ENCODE data around the gene GPR82.

DNA sequence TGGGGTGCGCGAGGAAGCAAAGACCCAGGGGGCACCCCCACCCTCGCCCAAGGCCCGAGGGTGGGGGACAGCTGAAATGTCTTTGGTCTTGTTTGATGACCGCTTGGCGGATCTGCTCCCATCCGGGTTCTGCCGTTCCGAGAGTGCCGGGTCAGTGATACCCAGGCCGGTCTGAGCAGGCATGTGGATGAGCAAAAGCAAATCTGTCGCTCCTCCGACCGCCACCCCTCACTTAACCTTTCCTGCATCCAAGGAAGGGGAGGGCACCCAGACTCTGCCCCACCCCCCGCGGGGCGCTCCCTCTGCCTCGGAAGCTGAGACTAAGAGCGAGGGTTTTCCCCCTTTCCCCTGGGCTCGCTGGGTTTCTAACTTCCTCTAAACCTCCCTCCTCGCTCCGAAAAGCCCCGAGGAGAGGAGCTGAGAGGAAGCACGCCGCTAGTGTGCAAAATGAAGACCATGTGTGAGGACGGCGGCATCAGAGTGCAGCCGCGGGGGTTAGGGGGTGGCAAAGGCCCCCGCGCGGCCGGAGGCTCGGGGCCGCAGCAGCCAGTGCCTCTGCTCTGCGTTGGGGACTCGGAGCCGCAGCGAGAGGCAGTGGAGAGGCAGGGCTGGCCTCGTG is 55.6 kb upstream of the BCOR start:
- PRO-cap = bidirectional peak, plus-strand start at position 397 of the sequence, minus-strand start at position 234 of the sequence
- RAMPAGE, long total RNA, 5 experiments = no peak in any of the 5 experiments
- RRBS = no CpG with 5 or more reads among the region's 40 CpGs

DNA sequence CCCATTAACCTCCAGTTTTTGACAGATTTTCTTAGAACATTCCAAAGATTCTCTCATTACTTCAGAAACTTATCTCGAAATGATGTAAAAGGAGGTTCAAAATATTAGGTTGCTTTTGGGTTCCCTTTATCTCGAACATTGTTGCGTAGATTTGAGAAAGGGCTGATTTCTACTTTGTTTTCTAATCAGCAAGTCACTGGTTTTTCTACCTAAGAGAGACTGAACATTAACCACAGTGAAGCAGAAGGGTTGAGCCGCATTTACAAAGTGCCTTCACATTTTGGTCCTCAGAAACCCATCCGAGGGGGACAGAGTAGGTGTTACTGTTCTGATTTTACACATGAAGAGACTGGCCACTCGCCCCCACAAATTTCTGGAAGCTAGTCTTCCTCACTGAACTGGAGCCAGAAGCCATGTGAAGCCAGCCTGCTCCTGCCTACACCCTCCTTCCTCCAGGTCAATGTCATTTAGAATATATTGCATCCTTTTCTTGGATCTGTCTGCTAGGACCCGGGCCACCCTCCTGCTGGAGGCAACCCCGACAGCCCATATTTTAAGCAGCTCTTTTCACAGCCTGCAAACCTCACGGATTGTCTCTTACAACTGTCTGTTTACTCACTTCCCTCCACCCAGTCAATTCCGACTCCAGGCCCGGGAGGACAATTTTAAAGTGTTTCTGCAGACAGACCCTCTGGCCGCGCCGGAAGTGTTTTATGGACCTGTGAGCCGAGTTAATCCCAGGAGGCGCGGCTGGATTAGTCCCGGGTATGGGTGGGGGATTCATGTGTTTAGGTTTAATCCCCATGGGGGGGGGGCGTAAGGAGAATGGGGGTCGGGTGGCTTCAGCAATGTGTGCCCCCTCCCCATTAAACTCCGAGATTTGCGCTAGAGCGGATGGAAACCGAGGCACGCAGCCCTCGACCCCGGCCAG is 73.2 kb upstream of the BCOR start:
- PRO-cap = no peak
- RAMPAGE, long total RNA, 5 experiments = no peak in any of the 5 experiments
- RRBS = 29% methylated on average over 6 of the region's 27 CpGs

DNA sequence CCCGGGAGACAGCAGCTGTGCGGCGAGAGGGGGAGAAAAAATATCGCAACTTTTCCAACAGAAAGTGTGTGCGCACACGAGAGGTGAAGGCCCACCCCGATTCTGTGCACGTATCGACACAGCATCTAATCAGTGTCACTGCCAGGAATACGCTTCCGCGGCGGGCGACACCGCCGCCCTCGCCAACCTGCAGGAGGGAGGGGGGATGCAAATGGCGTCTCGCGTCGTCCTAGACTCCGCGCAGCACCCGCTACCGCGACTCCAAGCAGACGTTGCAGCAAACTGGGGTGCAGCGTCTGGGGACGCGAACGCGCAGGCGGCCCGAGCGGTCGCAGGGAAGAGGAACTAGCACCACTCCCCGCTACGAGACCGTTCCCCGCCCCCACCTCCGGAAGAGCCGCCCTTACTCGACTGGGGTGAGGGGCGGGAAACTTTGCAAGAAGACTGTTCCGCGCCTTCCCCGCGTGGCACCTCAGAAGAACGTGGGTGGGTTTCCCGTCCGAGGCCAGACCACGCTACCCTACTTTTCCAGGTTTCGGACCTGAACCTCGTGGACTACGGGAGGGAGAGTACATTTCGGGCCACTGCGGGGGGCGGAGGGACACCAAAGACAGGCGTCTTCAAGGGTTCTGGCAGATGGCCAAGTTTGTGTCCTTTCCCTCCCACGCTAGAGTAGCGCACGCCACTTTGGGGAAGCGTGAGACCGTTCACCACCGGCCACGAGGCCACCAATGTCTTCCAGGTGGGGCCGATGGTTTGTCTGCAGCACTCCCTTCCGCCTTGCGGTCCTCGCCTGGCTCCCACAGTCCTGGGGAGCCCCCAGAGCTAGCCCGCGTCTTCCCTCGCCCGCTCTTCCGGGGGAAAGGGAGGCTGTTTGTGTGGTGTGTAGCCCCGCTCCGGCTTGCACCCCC is 77.9 kb upstream of the BCOR start:
- PRO-cap = bidirectional peak, plus-strand start at position 315 of the sequence, minus-strand start at position 347 of the sequence; unidirectional peak, plus-strand start at position 685 of the sequence
- RAMPAGE, long total RNA, 5 experiments = no peak in any of the 5 experiments
- RRBS = 21% methylated on average over 3 of the region's 77 CpGs

GRCh38 chrX:40201488-40202059 is 103.8 kb upstream of the BCOR start:
- PRO-cap = no peak
- RAMPAGE, long total RNA, 5 experiments = no peak in any of the 5 experiments
- RRBS = no CpG with 5 or more reads among the region's 4 CpGs

- PRO-cap = no peak
- RAMPAGE, long total RNA, 5 experiments = no peak in any of the 5 experiments
- RRBS = no CpG with 5 or more reads among the region's 14 CpGs
Observed at GRCh38 chrX:40261968-40262685, 164.4 kb upstream of the BCOR start.

- PRO-cap = no peak
- RAMPAGE, long total RNA, 5 experiments = no peak in any of the 5 experiments
- RRBS = no CpG with 5 or more reads among the region's 2 CpGs
Observed at GRCh38 chrX:40468273-40468650, 112.5 kb upstream of the ATP6AP2 start.

- PRO-cap = no peak
- RAMPAGE, long total RNA, 5 experiments = no peak in any of the 5 experiments
- RRBS = no CpG with 5 or more reads among the region's 5 CpGs
Observed at GRCh38 chrX:40571119-40571435, 9.7 kb upstream of the ATP6AP2 start.

DNA sequence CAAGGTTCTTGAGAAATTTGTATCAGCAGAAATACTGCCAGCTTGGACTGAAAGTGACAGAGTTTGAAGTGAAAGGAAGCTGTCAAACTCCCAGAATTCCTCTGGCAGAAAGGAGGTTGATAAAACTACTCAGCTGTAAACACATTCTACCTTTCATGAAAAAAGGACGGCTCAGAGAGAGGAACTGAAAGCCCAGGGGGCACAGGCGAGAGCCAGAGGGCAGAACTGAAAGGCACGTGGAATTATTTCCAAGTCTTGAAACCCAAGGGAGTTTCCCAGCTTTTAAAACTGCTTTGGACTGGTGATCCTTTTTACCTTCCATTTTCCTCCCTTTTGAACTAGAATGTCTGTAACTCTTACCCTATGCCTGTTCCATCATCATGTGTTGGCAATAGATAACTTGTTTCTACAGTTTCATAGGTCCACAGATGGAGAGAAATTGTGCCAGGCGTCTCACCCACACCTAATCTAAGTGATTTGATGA is 14.6 kb upstream of the MED14 start:
- PRO-cap = no peak
- RAMPAGE, long total RNA, 5 experiments = no peak in any of the 5 experiments
- RRBS = no CpG with 5 or more reads among the region's 4 CpGs

GRCh38 chrX:41033635-41033839 is 51.7 kb upstream of the USP9X start:
- PRO-cap = no peak
- RAMPAGE, long total RNA, 5 experiments = no peak in any of the 5 experiments
- RRBS = no CpG with 5 or more reads among the region's 3 CpGs

DNA sequence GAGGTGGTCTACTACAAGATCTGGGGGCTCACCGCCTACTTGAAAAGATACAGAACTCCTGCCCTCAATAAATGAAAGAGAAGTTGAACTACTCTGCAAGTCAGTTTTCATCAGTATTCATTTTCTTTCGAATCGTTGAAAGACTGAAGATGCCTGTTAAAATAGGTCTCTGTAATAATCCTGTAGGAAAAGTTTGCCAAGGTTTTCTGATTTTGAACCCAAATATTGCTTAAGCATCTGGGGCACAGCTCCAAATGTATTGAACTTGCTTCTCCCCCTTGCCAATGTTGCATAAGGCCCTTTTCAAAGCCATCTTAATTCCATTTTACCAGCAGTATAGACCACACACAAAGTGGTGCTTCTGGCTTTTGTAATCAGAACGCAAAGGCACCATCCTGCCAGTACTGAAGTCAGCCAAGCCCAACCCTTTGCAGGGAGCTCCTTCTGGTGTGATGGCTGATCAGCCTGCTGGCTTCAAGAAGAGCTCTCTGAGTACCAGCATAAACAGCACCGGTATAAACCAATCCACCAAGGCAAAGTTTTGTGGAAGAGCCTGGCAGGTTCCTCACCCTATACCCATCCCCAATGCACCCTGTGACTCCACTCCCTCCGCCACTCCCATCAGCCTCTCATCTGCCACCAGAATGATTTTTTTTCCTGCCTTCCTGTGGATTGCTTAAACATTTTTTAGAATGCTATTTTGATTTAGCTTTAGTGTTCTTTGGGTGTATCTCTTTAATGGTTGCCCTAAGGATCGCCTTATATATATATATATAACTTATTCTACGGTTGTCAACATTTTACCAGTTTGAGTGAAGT is 39.2 kb upstream of the USP9X start:
- PRO-cap = no peak
- RAMPAGE, long total RNA, 5 experiments = no peak in any of the 5 experiments
- RRBS = no CpG with 5 or more reads among the region's 8 CpGs

GRCh38 chrX:41302951-41303370 is 31.0 kb upstream of the DDX3X start:
- PRO-cap = no peak
- RAMPAGE, long total RNA, 5 experiments = no peak in any of the 5 experiments
- RRBS = no CpG with 5 or more reads among the region's 8 CpGs

- PRO-cap = no peak
- RAMPAGE, long total RNA, 5 experiments = start-site peak on the minus strand in 3 of 5 experiments, at chrX:41665279-41665865 at its widest, 6 to 21 reads per replicate
- RRBS = no CpG with 5 or more reads among the region's 5 CpGs
Observed at GRCh38 chrX:41665129-41665643, 23.6 kb upstream of the GPR34 start.

DNA sequence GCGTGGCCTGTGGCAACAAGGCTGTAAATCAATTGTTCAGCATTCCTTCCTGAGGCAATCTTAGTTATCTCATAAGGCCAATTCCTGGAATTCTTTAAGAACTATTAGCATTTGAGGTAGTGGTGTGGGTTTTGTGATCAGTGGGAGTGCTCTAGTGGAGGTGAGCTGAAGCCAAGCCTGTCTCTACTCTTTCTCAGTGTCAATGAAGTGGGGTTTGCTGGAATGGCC is 5.1 kb upstream of the GPR82 start:
- PRO-cap = no peak
- RAMPAGE, long total RNA, 5 experiments = no peak in any of the 5 experiments
- RRBS = no CpG with 5 or more reads among the region's 1 CpG

- PRO-cap = no peak
- RAMPAGE, long total RNA, 5 experiments = no peak in any of the 5 experiments
Observed at GRCh38 chrX:41720585-41721001, 3.4 kb upstream of the GPR82 start.

DNA sequence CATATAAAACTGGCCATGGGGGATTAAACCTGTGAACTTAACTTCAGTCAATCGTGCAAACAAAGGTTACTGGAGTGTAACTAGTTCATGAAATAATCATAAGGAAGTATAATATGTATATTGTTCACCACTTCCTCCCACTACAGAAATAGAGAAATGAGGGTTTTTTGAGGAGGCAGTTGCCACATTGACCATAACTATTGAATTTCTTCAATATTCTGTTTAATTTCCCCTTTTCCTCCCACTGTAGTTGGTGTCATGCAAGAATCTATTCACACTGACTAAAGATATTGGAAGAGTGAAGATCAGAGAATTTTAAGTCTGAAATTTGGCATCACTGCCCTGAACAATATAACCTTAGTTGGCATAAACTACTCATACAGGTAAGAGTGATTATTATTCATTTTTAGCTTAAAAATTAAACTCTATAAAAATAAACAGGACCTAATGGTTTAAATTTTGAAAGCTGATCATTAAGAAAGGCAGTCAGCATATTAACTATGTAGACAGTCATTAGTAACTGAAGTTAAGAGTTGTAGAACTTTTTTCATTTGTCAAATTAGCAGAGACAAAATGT is at the start of gene GPR82:
Gene GPR82, plus strand, starts transcription at position 275 of the 577 bp plus-strand sequence.
- PRO-cap = no peak
- RAMPAGE, long total RNA, 5 experiments = no peak in any of the 5 experiments
- RRBS = no CpG with 5 or more reads among the region's 1 CpG

- PRO-cap = no peak
- RAMPAGE, long total RNA, 5 experiments = no peak in any of the 5 experiments
- RRBS = no CpG with 5 or more reads among the region's 5 CpGs
Observed at GRCh38 chrX:41946104-41946488, 22.7 kb upstream of the CASK start.

GRCh38 chrX:42946788-42947225 is 168.8 kb upstream of the PPP1R2C start:
- PRO-cap = no peak
- RAMPAGE, long total RNA, 5 experiments = no peak in any of the 5 experiments
- RRBS = no CpG with 5 or more reads among the region's 6 CpGs

DNA sequence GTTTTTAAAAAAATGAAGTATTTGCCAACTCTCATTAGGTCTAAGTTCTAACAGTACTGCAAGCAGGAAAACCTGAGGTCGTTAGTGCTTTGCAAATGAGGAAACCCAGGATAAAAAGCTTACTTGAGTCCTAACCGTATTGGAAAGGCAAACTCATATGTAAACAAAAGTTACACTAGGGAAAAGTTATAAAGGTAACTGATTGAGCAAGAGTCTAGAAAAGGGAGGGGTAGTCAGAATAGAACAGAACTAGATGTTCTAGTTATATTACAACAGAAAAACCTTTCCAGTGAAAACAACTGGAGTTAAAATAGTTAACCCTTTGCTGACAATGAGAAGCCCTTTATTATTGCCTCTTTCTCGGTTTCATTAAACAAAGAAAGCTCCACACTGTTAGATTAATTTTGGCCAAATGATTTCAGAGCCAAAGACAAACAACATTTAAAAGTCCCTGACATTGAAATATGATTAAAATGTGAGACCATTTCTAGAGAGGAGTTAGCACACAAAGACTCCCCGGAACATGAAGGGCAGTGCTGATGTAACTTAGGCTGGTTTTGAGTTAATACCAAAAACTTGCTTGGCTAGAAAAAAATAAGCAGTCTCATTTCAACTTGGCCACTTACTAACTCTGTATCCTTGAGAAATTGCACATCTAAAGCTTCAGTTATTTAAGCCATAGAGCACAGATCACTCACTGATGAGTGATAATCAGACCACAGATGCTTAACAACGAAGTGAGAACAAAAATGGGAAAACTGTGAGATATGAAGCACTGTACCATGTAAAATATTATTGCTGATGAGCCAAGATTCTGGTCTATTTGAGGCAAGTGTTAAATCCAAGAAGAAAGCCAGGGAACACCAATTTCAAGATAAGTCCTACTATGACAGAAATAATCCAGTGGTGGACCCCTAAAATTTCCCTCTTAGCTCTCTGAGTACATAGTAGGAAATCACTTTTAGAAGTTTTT is 66.1 kb upstream of the MAOA start:
- PRO-cap = no peak
- RAMPAGE, long total RNA, 5 experiments = no peak in any of the 5 experiments
- RRBS = no CpG with 5 or more reads among the region's 5 CpGs

GRCh38 chrX:43663691-43664065 is 7.6 kb downstream of the MAOA start:
- PRO-cap = no peak
- RAMPAGE, long total RNA, 5 experiments = no peak in any of the 5 experiments
- RRBS = no CpG with 5 or more reads among the region's 4 CpGs

- PRO-cap = no peak
- RAMPAGE, long total RNA, 5 experiments = no peak in any of the 5 experiments
- RRBS = 8% methylated on average over 6 of the region's 22 CpGs
Observed at GRCh38 chrX:44344041-44344587, 642 bp upstream of the EFHC2 start.

All from stomach (tissue), 7 donors.